Diencephalon (tissue), 2 donors: ENCODE data around the genes DYRK2 and IL22.

- RAMPAGE, long total RNA: no peak
Observed at GRCh38 chr12:67648668-67648857, at the start of gene DYRK2. Gene DYRK2, plus strand, starts transcription at chr12:67648745.

DNA sequence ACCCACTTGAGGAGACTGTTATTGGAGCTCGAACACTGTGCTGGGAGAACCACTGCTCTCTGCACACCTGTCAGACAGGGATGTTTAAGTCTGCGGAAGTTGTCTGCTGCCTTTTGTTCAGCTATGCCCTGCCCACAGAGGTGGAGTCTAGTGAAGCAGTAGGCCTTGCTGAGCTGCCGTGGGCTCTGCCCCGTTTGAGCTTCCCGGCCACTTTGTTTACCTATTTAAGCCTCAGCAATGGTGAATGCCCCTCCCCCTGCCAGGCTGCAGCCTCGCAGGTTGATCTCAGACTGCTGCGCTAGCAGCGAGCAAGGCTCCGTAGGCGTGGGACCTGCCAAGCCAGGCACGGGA lies 143.5 kb downstream of the DYRK2 start:
- RAMPAGE, long total RNA: no peak

DNA sequence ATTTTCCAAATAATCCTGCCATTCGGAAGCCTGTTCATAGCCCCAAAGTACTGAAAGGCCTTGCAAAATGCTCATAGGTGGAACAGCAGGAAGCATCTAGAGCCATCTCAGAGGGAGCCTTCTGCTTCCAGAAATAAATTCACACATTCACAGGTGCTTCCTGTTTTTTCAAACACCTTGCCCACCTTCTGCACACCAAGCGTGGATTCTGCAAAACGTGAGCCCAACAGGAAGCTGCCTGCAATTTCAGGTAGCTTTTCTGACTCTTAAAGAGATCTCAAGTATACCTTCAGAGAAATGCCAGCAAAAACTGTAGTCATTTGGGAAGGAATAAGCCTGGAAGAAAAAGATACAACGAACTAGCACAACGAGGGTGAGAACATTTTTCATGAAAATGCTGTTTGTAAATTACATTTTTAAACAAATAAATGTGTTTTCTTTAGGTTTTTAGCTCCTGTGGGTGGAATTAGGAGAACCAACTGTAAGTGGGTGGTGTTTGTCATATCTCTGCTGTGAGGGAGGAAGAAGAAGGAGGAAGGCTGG lies 170.3 kb downstream of the IFNG start:
- RAMPAGE, long total RNA: no peak

GRCh38 chr12:68100946-68101207 lies 58.7 kb downstream of the IFNG start:
- RAMPAGE, long total RNA: no peak

DNA sequence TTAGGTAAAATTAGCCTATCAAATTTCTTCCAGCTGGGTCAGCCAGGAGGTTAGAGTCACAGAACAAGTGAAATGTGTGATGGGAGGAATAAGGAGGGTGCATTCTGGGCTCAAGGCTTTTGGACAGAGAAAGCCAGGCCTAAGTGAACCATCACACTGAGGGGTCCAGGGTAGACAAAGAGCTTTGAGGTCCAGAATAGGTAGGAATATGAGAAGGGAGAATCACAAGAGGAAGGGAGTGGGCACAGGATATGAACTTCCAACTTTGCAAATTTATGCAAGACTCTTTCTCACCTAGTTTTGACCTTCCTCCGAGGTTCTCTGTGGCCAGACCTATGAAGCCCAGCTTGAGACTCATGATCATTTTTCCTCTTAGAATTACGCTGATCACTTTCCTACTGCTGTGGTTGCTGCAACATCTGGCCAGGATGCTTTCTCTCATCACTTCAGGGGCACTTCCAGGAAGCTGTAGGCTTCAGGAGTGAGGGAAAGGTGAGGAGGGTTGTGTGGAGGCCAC lies 23.5 kb downstream of the IFNG start:
- RAMPAGE, long total RNA: no peak

- RAMPAGE, long total RNA: no peak
Observed at GRCh38 chr12:68253428-68253731, at the start of gene IL22. Gene IL22, minus strand, starts transcription at chr12:68253604.

DNA sequence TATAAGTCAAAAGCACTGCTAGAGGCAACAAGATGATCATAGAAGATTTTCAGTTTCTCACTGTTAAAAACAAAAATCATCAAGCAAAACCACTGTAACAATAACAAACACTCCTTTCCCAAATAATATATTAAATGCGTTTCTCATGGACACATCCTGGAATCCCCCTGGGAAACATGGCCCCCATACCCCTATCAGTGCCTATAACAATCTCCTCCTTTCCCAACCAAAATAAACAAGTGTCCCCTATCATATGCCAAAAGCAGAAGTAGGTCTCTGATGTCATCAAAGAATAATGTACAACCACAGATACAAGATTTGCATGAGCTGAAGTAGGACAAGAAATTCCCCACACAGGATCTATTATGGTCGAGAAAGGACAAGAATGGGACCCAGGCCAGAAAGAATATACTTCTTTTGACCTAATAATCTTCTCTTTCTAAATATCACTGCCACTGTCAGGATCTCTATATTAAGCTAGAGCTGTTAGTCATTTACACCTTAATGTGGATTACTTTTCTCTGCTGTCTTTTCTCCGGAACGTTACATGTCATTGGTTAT lies 27.0 kb upstream of the MDM1 start:
- RAMPAGE, long total RNA: no peak

- RAMPAGE, long total RNA: no peak
Observed at GRCh38 chr12:68368491-68368869, 36.3 kb upstream of the MDM1 start.

DNA sequence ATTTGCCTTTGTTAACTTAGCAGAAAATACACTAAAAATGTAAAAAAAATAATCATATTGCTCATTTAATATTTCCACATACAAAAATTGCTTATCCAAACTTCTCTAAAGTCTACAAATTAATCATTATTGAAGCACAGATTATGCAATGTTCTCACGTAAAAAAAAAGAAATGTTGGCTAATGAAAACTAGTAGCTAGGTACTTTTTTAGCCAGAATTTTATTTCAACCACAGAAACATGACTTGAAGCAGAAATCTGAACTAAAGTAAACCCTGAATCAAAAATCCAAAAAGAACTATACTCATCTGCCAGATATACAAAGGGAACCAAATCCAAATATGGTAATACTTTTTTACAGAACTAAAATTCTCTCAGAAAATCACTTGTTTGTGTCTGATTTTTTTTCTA lies 78.5 kb upstream of the RAP1B start:
- RAMPAGE, long total RNA: no peak

GRCh38 chr12:68617243-68617990 lies 6.7 kb downstream of the RAP1B start:
- RAMPAGE, long total RNA: no peak

DNA sequence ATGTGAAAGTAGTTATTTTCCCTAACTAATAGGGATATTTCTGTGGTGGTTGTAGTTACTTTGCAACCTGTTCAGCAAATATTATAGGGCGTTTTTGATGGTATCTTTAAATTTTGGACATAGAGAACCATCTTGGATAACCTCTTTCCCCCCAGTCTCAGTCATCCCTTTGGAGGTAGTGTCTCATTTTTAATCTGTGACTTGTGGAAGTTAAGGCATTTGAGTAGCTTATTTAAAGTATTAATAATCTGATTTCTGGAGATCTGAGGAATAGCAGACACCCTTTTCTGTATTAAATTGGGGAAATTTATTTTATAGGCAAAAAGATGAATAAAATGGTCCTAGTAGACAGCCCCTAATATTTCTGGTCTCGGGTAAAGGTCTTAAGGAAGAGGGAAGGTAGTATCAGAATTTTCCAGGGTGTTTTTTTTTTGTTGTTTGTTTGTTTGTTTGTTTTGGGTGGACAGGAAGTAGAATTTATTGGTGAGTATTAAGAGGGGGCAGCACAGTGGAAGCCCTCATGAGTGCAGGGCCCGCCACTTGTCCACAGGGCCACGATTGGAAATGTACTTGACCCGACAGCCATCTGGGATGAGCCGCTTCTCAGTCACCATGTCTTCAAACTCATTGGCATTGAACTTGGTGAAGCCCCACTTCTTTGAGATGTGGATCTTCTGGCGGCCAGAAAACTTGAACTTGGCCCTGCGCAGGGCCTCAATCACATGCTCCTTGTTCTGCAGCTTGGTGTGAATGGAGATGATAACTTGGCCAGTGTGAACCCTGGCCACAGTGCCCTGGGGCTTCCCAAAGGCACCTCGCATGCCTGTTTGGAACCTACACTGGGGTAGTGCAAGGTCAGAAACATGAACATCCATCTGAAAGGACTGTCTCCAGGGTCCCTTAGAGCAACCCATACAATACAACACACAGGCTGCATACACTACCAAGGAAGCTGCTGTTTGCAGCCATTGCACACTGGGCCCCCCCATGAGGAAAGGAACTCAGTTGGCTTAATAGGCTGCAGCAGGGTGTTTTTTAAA lies 16.0 kb downstream of the RAP1B start:
- RAMPAGE, long total RNA: no peak

DNA sequence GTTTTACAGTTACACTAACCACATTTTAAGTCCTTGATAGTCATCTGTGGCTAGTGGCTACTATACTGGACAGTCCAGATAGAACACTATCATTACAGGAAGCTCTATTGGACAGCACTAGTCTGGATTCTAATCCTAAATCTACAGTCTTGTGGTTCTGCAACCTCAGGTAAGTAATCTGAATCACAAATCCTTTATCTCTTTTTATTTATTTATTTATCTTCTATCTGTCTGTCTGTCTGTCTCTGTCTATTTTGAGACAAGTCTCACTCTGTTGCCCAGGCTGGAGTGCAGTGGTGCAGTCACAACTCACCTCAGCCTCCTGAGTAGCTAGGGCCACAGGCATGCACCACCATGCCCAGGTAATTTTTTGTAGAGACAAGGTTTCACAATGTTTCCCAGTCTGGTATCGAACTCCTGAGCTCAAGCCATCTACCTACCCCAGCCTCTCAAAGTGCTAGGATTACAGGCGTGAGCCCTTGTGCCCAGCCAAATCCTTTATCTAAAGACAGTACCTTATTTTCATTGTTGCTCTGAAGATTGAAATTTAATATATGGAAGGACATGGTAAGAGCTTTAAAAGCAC lies 18.2 kb downstream of the RAP1B start:
- RAMPAGE, long total RNA: no peak

DNA sequence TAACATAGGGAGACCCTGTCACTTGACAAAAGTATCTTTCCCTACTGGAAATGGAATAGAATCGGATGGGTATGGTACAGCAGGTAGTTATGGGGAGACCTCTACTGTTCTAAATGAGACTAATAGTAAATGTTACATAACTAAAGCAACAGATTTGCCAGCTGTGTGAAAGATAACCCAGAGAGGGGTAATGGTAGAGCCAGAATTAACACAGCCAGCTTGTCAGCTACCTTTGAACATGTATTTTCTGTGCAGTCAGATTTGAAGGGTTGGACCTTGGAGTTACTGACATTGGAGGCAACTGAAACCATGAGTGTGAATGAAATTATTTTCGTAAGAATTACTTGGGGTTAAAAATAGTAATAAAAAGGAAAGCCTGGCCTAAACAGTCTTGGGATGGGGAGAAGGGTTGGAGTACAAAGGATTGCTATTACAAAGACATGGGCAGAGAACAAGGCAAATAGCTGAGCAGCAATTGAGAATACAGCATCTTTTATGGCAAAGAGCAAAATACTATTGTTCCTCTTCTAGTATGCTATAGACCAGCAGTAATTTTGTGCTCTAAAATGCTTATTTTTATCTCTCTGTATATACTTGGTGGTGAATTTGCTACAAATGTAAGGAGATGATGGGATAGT lies 21.6 kb upstream of the NUP107 start:
- RAMPAGE, long total RNA: no peak

- RAMPAGE, long total RNA: no peak
Observed at GRCh38 chr12:68838575-68838905, 30.6 kb downstream of the MDM2 start.

DNA sequence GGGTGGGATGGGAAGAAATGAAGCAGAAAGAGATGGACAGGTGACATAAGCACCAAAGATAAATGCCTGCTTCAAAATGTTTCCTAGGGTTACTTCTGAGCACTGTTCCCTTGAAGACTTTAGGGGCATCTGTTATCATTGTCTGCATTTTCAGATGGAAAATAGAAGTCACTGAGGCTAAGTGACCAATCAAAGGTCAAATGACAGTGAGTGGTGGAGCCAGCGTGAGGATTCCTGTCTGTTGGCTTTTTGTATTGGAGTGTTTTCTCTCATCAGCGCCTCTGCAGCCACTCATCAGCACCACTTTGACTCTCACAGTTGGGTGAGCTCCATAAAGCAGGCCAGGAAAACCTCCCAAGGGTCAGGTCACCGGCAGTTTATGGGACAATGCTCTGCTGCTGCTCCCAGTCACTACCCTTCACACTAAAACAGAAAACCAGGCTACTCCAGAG lies 133.5 kb upstream of the CPM start:
- RAMPAGE, long total RNA: no peak

GRCh38 chr12:69258452-69259082 lies 19.2 kb downstream of the CPSF6 start:
- RAMPAGE, long total RNA: no peak

DNA sequence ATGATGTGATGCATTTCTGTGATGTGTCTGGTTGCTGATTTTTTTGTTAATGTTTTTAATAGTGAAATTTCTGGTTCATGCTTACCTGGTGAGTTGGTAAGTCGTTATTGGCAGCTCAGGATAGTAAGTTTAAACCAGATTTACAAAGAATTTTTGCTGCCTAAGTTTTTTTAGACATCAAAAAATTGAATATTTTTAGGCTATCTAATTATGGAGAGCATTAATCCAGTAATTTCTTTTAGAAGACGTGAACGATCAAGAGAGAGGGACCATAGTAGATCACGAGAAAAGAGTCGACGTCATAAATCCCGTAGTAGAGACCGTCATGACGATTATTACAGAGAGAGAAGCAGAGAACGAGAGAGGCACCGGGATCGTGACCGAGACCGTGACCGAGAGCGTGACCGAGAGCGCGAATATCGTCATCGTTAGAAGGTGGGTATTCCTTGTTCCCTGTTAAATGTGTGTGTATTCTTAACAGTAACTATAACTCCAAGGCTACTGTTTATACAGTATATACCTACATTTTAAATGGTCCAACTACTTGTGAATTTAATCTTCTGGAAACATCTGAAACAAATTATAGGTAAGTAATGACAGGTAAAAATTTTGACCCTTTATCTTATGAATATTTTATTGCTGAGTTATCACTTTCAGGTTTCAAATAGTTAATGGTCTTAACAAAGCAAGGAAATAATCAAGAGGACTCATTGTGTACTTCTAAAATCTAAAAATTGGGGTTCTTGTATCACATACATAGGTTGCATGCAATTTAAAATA lies 22.9 kb downstream of the CPSF6 start:
- RAMPAGE, long total RNA: no peak

DNA sequence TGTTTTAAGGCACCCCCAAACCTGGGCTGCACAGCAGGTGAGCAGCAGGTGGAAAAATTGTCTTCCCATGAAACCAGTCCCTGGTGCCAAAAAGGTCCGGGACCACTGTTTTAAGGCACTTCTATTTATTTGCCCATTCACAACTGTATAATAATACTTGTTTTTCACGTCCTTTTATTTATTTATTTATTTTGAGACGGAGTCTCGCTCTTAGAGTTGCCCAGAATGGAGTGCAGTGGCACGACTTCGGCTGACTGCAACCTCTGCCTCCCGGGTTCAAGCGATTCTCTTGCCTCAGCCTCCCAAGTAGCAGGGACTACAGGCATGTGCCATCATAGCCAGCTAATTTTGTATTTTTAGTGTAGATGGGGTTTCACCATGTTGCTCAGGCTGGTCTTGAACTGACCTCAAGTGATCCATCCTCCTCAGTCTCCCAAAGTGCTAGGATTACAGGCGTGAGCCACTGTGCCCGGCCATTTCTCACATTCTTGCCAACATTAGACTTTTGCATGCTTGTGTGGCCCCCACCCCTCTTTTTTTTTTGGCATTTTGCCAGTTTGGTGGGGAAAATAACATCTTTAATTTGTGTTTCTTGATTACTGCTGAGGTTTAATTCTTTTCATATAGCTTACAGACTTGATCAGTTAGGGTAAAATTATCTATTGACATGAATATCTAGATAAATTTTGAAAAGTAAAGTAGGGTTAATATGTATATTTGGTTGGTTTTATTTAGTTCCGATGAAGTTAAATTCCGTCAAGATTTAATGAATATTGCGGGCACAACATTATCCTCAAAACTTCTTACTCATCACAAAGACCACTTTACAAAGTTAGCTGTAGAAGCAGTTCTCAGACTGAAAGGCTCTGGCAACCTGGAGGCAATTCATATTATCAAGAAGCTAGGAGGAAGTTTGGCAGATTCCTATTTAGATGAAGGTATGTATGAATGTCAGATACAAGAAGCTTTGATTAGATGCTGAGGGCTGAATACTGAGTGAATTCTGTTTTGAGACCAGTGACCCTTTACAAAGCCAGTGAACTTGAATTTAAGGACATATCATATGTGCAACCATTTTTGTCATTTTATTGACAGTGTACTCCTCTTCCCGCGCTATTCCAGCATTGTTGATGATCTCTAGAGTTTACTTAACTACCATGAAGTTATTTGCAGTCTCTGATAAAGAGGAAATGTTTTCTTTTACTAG lies 3.9 kb downstream of the CCT2 start:
- RAMPAGE, long total RNA: no peak

DNA sequence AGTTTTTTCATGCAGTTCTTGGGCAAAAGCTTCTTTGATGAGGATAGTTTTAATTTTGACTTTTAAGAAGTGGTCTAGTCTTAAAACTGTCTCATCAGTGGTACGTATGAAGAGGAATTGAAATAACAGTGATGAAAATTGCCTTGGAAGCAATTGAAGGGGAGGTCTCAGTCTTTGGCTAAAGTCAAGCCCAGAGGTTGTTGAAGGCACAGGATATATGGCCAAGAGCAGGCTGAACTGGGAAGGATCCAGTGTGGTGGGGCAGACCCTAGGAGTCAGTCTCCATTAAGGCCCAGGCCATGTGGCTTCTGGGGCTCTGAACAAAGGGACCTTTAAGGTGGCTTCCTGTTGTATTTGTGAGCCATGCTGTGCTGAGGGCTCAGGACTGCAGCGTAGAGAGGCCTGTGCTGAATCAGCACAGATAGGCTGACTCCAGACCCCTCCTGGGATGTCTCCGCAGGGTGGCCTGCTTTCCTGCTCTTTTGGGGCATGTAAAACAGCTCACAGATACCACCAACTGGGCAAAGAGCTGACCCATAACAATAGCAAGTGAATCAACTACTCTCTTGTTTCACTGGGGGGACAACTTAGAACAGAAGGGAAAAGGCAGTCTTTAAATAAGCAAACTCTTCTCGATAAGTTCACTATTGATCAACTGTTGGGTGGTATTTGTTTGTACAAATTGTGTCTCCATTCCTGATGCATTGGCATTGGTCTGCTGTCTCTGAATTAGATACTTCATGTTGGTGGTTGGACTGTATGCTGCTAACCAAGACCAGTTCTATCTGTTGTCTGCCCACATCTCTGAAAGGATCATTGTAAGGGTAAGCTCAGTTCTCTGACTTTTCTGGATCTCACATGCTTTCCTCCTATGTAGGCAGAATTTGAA lies 71.6 kb downstream of the MYRFL start:
- RAMPAGE, long total RNA: no peak

- RAMPAGE, long total RNA: no peak
Observed at GRCh38 chr12:70364999-70365894, 843 bp upstream of the KCNMB4 start.